T47D (cell line): ENCODE results near the genes THEG, MADCAM1, CDC34, PRTN3 and CFD.

DNA sequence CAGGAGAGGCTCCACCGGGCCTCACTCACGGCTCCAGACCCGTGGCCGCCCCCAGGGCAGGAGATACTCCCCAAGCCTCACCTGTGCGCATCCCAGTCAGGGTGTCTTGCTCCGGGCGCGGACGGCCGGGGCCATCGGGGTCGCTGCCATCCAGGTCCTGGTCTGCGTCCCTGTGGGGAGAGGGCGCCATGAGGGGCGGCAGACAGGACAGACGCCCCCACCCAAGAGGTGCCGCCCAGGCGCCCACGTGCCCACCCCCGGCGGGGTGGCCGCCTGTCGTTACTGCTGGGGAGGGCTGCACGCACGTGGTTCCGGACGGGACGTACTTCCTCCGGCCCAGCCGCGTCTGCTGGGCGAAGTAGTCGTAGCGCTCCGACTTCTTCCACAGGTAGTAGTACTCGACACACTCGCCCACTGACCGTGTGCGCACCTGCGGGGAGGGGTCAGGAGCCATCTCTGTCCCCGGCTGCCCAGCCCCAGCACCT, 17.3 kb upstream of the PLPP2 start:
- RRBS = 97% methylated on average over 14 of the region's 41 CpGs

DNA sequence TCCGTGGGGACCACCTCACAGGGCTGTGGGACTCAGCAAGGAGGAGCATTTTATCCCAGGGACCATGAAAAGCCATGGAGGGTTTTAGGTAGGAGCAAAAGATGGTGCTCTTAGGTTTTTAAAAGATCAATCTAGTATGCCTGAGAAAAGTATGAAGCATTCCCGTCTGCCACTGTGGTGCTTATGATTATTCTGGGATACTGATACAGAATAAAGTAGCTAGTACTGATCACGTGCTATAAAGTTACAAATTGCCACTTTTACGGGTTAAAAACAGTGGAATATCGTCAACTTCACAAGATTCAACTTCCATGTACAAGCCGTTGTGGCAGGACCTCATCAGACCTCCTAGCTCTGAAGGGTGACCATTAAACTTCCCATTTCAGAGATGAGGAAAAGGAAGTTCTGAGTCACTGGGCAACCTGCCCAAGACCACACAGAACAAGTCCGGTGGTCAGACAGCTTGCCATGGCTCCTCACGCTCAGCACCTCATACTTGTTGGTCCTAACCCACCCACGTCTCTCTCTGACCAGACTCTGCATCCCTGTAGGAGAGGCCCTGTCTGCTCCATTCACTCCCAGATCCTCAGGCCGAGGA, 2.0 kb downstream of the MIER2 start:
- RRBS = no CpG with 5 or more reads among the region's 10 CpGs

- RRBS = no CpG with 5 or more reads among the region's 17 CpGs
Observed at GRCh38 chr19:375895-376149, at the start of gene THEG. TSS of gene THEG (minus strand) at chr19:376026.

DNA sequence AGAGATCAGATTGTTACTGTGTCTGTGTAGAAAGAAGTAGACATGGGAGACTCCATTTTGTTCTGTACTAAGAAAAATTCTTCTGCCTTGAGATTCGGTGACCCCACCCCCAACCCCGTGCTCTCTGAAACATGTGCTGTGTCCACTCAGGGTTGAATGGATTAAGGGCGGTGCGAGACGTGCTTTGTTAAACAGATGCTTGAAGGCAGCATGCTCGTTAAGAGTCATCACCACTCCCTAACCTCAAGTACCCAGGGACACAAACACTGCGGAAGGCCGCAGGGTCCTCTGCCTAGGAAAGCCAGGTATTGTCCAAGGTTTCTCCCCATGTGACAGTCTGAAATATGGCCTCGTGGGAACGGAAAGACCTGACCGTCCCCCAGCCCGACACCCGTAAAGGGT, 10.9 kb upstream of the THEG start:
- RRBS = no CpG with 5 or more reads among the region's 13 CpGs

- RRBS = 80% methylated on average over 12 of the region's 40 CpGs
Observed at GRCh38 chr19:422045-422676, 13.2 kb upstream of the C2CD4C start.

DNA sequence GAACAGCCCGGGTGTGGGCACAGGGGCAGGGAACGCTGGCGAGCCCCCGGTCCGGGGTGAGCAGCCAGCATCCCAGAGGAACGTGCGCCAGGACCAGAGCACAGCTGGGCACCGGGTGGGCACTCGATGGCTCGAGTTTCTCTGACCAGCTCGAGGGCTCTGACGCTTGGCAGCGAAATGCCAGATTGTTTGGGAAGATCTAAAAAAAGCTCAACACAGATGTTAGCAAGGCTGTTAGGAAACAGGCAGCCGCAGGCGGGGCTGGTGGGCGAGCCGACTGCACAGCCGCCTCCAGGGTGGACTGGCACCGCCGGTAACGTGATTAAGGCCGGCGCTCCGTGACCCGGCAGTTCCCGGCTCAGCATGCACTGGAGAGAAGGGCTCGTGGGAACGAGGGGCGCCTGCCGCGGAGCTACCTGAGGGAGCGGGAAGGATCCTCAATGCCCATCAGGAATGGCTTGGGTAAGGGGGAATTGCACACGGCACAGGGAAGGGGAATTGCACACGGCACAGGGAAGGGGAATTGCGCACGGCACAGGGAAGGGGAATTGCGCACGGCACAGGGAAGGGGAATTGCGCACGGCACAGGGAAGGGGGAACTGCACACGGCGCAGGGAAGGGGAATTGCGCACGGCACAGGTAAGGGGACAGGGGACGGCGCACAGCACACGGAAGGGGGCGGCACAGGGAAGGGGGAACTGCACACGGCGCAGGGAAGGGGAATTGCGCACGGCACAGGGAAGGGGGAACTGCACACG, 18.2 kb upstream of the C2CD4C start:
- RRBS = 5% methylated on average over 8 of the region's 53 CpGs

- RRBS = 20% methylated on average over 8 of the region's 34 CpGs
Observed at GRCh38 chr19:496155-496773, at the start of gene MADCAM1. TSS of gene MADCAM1 (plus strand) at chr19:496486.

DNA sequence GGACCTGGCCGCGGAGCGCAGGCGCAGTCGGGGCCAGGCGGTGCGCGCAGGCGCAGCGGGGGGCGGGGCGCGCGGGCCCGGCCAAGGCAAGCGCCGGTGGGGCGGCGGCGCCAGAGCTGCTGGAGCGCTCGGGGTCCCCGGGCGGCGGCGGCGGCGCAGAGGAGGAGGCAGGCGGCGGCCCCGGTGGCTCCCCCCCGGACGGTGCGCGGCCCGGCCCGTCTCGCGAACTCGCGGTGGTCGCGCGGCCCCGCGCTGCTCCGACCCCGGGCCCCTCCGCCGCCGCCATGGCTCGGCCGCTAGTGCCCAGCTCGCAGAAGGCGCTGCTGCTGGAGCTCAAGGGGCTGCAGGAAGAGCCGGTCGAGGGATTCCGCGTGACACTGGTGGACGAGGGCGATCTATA, at the start of gene CDC34:
TSS of gene CDC34 (plus strand) at position 113 of the 400 bp plus-strand sequence.
- RRBS = 1% methylated on average over 44 of the region's 61 CpGs

GRCh38 chr19:538979-539853, 4.6 kb upstream of the GZMM start:
- RRBS = 96% methylated on average over 19 of the region's 45 CpGs

DNA sequence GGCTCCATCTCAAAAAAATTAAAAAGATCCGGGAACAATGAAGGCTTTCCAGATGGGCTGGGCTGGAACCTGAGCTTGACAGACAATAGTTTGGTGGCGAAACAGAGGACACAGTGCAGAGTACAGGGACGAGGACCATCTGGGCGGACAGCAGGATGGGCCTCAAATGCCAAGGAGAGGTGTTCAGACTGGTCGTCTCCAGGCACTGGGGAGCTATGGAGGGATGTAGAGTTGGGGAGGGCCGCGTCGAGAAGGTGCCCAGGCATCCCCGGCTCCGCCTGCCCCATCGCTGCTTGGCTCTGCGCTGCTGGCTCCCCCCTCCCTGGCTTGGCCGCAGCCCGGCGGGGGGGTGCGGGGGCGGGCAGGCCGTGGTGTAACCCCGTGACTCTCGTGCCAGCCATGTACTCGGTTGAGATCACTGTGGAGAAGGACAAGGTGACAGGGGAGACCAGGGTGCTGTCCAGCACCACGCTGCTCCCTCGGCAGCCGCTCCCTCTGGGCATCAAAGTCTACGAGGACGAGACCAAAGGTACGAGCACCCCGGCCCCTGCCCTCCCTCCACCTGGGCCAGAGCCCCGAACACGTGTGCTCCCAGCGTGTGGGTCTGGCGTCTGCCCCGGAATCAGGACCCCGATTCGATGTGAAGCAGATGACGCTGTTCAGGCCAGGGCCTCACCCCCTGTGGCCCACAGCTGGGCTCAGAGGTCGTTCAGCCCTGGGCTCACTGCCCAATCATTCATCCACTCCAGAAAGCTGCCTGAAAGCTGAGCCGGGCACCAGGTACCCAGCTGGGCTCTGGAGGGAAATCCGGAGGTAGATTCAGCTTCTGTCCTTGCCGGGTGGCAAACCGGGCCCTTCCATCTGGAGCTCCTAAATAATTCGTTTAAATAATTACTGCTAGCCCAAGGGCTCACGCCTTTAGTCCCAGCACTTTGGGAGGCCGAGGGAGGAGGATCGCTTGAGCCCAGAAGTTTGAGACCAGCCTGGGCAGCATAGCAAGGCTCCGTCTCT, 10.7 kb upstream of the MISP start:
- RRBS = 86% methylated on average over 11 of the region's 46 CpGs

DNA sequence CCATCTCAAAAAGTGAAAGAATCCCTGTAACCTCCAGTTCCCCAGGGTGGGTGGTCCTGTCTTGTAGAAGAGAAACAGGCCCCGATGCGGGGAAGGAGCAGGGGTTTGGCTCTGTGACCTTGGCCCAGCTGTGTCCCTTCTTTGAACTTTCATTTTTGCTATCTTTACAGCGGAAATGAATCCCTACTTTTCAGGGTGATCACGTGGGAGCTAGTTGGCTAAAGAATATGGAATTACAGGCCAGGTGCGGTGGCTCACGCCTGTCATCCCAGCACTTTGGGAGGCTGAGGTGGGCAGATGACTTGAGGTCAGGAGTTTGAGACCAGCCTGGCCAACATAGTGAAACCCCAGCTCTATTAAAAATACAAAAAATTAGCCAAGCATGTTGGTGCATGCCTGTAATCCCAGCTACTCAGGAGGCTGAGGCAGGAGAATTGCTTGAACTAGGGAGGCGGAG, 5.7 kb upstream of the MISP start:
- RRBS = no CpG with 5 or more reads among the region's 7 CpGs

DNA sequence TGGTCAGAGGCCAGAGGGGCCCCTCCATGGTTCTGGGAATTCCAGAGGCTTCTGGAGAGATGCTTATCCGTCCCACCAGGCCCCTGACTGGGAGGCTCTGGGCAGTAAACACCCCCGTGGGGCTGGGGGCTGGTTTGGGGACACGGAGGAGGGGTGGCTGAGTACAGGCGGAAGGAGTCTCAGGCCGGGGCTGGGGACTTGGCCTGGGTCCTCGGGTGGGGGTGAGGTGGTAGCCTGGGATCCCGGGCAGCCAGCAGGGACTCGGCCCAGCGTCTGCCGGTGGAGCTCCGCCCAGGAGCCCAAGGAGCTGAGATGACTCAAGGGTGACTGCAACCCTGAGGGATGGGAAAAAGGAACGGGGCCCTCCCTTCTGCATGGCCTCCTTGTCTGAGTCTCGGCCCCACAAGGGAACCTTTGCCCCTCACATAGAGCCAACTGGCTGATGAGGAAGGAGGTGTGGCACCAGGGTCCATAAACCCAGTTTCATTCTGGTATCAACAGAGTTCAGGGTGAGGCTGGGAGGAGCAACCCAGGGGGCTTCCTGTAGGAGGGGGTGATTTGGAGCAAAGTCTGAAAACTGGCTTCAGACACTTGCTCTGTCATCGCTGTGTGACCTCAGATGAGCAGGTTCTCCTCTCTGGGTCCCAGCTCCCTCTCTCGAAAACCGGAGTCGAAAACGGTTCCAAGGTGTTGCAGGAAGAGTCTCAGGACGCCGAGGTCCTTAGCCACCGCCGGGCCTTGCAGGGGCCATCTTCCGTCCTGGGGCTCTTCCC, 768 bp downstream of the MISP start:
- RRBS = 3% methylated on average over 11 of the region's 23 CpGs

DNA sequence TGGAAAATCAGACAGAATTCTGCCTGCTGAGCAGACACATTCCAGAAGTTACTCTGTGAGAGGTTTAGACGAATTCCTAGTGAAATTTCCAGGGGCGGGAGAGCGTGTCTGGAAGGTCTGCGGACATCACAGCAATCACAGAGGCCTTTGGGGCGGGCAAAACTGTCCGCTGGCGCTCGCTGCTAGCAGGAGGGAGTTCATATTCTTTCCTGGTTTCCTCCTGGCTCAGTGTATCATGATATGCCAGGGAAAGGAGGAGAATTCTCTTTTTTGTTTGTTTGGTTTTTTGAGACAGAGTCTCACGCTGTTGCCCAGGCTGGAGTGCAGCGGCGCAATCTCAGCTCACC, 17.6 kb downstream of the MISP start:
- RRBS = no CpG with 5 or more reads among the region's 11 CpGs

GRCh38 chr19:797633-798079, 404 bp downstream of the PTBP1 start:
- RRBS = 1% methylated on average over 32 of the region's 80 CpGs

DNA sequence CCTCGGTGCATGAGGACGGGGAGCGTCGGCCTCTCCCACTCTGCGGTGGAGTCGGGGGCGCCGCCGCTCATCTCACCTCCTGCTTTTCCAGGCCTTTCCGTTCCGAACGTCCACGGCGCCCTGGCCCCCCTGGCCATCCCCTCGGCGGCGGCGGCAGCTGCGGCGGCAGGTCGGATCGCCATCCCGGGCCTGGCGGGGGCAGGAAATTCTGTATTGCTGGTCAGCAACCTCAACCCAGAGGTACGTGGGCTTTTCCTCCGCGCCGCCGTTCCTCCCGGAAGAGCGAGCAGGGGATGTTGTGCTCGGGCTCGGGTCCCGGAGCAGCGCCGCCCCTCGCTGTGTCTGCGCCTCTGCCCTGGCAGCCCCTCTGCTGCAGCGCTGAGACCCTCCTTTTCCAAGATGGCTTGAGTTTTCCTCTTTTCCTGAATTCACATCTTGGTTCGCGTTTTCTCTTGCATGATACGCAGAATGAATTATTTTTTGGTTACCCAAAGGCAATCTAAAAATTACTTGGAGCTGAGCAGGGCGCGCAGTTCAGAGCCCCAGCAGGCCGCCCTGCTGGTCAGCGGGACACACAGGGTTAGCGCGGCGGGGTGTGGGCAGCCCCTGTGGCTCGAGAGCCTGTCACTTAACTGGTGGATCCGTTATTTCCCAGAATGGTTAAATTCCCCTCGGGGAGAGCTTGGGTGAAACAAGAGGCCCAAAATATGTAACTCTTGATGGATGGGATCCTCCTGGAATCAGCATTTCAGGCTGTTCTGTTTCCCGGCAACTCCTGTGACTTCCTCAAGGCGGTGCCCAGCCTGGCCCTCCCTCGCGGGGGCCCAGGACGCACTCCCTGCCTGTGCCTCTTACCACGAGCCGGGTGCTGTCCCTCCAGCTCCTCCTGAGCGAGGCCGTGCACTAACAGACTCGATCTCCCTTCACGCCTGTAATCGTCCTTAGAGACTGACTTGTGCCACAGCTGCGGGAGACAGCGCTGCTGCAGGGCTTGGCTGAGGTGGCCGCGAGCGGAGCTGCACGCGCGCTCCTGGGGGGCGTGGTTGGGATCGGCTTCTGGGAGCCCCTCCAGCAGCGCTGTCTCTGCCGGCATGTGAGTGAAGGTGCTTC, 9.4 kb downstream of the PTBP1 start:
- RRBS = 95% methylated on average over 17 of the region's 76 CpGs

DNA sequence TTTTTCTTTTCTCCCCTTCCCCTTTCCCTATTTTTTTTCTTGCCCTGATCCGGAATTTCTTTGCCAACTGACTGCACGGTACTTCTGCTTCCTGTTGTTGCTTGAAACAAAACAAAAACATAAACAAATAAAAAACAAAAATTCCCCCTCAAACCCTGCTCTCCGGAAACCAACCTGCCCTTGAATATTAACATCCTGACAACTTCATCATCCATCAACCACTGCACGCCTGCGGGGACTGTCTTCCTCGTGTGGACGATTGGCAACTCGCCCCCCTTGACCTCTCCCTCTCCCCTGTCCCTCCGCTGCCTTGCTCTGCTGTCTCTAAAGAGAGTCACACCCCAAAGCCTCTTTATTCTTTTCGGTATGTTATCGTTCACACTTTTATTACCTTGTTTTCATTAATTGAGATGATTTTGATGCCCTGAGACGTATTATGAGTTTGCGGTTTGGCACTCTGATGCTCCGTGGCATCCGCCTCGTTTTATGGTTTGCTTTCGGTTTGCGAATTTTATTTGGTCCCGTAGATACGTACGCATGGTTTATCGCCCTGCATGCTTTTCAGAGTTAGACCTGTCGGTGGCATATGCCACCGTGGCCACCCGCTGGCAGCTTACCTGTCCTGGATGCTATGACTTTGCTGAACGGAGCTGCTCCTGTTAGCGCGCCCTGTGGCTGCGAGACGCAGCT, 10.4 kb downstream of the PTBP1 start:
- RRBS = 85% methylated on average over 3 of the region's 30 CpGs

DNA sequence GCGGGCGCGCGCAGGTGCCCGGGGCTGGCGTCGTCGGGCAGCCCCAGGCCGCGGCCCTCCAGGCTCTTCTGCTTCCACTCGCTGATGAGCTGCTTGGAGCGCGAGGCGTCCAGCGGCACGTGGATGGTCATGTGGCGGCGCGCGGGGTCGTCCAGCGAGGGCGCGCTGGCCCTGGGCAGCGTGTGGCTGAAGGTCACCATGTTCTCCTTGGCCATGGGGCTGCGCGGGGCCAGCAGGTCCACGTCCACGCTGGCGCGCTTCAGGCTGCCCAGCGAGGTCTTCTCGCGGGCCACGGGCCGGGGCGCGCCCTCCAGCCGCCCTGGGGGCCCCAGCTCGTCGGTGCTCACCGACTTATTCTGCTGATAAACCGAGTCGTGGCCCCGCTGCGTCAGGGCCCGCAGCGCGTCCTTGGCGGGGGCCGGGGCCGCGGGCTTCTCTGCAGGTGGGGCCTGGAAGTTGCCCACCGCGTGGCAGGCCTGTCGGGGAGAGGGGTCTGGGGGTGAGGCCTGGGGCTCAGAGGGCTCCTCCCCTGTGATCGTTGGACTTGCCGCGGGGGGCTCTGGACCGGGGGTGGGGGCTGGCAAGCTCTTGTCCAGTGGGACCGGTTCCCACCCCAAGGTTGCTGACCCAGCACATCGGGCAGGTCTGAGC, 8.2 kb downstream of the PLPPR3 start:
- RRBS = 100% methylated on average over 5 of the region's 62 CpGs

- RRBS = 69% methylated on average over 5 of the region's 14 CpGs
Observed at GRCh38 chr19:840813-841279, at the start of gene PRTN3. TSS of gene PRTN3 (plus strand) at chr19:840999.

GRCh38 chr19:850209-851260, 1.6 kb upstream of the ELANE start:
- RRBS = 3% methylated on average over 13 of the region's 38 CpGs

- RRBS = 83% methylated on average over 6 of the region's 25 CpGs
Observed at GRCh38 chr19:858814-859818, at the start of gene CFD. TSS of gene CFD (plus strand) at chr19:859664.